Glomerular endothelial cell (primary cell): ENCODE measurements around the genes ZNF473, IZUMO2 and NAPSA.

- RAMPAGE, long total RNA, result no peak
Observed at GRCh38 chr19:49850392-49851374, 16.7 kb downstream of the PNKP start.

GRCh38 chr19:49852026-49852479 is 15.3 kb downstream of the PNKP start:
- RAMPAGE, long total RNA, result no peak

DNA sequence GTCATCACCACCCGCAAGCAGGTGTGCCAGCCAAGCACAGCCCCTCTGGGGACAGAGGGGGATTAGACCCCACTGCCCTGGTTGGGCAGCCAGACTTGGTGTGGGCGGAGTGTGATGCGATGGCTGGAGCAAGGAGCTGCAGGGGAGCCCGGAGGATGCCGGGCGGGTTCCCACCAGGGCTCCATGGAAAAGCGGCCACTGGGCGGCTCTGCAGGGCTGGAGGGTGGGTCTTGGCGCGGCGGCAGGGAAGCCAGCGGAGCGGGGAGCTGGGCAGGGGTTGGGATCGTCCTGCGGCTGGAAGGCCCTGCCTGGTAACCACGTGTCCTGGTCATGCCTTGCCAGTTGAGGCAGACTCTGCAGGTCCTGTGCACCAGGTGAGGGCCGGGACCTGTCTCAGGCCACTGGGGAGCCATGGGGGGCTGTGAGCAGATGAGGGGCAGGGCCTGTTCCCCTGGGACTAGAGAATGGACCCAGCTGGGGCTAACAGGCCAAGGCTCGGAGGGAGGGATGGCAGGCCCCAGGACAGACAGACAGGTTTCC is 10.2 kb downstream of the PNKP start:
- RAMPAGE, long total RNA, result no peak

DNA sequence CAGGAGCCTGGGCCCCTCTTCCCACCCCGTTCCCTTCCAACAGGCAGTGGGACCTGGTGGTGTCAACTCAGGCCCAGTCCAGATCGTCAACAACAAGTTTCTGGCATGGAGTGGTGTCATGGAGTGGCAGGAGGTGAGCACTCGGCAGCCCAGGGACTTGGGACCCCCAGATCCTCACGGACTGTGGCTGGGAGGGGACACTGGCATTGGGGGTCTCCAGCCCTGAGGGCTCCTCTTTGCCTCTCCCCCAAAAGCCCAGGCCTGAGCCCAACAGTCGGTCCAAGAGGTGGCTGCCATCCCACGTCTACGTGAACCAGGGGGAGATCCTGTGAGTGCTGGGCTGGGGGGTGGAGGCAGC is 9.7 kb downstream of the PNKP start:
- RAMPAGE, long total RNA, result no peak

DNA sequence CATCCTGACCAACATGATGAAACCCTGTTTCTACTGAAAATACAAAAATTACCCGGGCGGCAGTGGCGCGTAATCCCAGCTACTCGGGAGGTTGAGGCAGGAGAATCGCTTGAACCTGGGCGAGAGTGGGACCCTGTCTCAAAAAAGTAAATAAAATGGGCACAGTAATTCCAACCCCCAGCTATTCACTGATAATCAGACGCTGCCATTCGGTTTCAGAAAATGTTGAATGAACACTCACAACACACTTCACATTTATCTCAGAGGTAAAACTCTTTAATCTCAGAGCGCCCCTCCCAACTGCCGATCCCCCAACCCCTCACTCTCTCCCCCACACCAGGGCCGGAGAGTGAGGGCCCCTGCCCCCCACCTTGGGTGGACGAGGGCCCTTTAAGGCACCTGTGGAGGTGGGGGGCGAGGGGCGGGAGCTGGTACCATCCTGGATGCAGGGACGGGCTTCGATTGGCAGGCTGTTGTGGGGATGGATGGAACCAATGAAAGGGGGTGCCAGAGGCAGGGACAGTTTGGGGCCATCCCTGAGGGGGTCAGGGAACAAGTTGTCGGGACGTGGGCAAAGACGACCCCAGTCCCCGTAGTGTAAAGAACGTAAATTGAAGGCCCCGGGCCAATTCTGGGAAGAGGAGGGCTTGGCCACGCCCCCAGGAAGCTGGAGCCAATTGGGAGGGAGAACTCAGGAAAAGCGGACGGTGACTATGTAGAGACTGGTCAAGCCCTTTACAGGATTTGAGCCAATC is 1.6 kb upstream of the PNKP start:
- RAMPAGE, long total RNA, result no peak

DNA sequence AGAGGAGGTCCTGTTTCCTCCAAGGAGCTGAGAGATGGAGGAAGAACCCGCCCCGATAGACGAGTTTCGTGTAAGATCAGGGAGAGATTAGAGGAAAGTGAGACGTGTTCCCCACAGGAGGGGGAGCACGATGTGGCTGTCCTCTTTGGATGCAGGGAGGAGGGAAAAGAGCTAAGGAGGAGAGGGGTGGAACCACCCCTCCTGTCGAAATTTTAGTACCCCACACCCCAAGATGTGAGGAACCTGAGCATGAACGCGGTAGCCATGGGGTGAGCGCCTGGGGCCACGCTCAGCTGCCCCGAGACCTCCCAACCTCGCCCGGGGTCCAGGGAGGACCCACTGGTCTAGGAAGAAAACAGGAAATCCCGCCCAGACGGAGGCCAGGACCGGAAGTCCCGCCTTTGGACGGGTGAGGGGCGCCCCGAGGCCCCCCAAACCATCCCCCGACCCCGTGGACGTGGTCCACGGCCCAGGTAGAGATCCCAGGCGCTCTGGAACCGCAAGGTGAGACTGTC is 1.2 kb downstream of the AKT1S1 start:
- RAMPAGE, long total RNA, result no peak

DNA sequence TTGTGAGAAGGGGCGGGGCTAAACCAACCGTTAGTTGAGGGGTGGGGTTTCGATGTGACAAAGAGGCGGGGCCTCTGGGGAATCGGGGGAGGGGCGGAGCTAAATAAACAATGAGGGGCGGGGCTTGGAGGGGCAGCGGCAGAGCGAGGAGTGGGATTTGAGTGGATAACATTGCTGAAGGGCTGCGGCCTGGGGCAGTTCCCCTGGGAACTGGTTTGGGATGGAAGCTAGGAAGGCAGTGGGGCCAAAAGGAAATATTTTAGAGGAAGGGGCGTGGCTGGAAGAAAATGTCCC is 725 bp upstream of the NUP62 start:
- RAMPAGE, long total RNA, result no peak

DNA sequence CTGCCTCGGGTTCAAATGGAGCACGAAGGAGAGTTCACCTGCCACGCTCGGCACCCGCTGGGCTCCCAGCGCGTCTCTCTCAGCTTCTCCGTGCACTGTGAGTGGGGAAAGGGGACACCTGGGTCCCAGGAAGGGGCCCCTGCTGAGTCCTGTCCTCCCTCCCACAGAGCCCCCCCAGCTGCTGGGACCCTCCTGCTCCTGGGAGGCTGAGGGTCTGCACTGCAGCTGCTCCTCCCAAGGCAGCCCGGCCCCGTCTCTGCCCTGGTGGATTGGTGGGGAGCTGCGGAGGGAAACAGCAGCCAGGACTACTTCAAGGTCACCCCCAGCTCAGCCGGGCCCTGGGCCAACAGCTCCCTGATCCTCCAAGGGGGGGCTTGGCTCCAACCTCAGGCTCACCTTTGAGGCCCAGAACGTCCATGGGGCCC is 11.0 kb upstream of the SIGLEC11 start:
- RAMPAGE, long total RNA, result no peak

DNA sequence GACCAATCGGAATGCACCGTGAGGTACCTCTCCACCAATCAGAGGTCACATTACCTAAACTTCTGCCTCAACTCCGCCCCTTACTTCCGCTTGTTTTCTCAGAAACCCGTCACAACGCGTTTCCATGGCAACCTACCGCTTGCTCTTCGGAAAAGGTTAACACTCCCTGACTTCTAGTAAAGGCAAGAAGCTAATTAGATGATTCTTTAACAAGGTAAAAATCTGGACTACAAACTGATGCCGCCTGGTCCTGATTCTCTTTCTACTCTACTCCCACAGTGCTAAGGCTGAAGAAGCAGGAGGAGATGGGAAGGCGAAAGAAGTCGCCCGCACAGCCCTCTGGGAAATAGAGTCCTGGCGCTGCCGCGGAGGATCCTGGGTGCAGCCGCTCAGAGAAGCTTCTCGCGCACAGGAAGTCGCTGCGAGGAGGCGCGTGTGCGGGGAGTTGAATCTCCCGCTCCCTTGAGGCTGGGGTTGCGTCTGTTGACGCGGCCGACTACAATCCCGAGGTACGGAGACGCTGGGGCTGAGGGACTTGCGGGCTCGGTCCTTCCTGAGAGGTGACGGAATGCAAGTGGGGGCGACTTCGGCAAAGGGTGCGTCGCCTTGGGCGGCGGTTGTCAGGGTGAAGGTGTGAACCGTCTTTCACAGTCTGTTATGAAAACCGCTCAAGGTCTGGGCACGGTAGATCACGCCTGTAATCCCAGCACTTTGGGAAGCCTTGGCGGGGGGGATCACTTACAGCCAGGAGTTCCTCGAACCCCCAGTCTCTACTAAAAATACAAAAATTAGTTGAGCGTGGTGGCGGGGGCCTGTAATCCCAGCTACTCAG is at the start of gene ZNF473:
TSS of gene ZNF473 (plus strand) at position 392 of the 832 bp plus-strand sequence.
- RAMPAGE, long total RNA, result no peak

DNA sequence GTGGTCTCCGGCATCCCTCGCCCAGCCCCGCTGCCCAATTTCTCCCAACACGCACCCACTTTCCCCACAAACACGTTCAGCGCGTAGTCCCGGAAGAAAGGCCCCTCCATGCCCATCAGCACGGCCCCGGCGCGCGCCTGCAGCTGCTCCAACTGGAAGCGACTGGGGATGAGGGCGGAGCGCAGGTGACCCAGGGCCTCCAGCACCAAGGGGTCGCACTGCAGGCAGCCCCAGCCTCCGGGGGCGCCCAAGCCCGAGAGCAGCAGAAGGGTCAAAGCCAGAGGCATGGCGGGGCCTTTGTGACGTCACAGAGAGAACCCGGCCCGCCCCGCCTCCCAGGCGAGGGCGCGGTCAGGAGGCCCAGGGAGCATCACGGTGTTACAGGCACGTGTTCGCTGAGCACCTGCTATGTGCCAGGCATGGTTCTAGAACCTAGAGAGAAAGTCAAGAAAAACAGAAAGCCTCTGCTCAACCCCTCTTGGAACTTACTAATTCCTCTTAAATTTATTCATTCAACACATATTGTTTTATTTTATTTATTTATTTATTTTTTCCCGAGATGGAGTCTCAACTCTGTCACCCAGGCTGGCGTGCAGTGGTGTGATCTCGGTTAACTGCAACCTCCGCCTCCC is at the start of gene IZUMO2:
TSS of gene IZUMO2 (minus strand) at position 374 of the 632 bp plus-strand sequence.
- RAMPAGE, long total RNA, result no peak

DNA sequence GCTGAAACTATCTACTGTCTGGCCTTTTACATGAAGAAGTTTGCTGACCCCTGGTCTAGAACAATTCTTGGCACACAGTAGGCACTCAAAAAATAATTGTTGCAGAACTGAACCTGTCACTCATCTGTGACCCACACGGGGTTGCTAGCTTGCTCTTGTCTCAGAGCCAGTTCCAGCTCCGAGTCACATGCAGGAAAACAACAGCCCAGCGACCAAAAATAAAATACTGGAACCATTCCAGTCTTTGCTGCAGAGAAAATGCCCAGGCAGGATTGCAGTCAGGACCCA is 4.8 kb upstream of the MYH14 start:
- RAMPAGE, long total RNA, result no peak

DNA sequence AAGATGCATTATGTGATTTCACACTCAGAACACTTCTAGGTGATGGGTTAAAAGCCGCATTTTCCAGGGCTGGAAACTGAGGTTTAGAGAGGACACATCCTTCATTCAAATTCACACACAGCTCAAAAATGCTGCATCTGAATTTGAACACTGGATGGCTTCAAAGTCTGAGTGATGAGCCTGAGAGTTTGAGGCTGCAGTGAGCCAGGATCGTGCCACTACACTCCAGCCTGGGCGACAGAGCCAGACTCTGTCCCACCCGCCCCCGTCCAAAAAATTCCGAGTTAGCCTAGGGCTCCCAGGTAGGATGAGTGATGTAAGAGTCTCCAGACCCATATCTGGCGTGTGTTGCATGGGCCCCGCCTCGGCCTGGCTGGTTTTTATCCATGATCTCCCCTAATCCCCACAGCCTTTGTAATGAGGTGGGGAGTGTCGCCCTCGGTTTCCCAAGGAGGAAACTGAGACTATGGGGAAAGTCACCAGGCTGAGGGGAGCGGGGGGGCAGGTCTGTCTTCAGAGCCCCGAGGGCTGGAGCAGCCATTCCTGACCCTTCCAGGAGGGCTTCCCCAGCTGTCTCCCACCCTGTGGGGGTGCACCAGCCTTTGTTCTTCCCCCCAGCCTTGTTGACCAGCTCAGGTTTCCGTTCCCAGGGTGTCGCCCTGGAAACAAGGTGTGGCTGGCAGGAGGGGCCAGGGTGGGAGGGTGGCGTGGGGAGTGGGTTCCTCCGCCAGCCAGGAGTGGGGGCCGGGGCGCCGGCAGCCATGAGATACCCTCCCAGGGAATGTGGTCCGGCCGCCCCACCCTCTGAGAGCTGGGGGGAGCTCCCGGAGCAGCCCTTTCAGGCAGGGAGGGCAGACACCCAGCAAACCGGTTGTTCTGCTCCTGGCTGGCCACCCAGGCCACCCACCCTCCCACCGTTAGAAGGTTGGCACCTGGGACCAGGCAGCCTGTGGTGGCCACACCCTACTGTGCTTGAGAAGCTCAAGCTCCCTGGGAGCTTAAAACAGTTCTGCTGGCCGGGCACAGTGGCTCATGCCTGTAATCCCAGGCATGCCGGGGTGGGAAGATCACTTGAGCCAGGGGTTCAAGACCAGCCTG is 11.5 kb downstream of the MYH14 start:
- RAMPAGE, long total RNA, result no peak

DNA sequence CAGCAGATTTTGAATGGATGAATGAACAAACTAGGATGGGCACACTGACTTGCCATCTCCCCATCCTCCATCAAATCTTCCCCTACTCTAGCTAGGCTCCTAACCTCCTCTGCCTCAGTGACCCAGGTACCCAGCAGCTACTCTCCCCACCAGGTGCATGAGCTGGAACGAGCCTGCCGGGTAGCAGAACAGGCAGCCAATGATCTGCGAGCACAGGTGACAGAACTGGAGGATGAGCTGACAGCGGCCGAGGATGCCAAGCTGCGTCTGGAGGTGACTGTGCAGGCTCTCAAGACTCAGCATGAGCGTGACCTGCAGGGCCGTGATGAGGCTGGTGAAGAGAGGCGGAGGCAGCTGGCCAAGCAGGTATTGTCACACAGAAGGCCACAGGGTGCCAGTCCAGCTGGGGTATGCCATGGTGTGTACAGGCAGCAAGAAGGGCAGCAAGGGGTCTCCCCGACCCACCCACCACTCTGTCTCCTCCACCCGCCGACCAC is 39.8 kb downstream of the KCNC3 start:
- RAMPAGE, long total RNA, result no peak

GRCh38 chr19:50328285-50329212 is 628 bp downstream of the KCNC3 start:
- RAMPAGE, long total RNA, result no peak

GRCh38 chr19:50331274-50331624 is 2.1 kb upstream of the KCNC3 start:
- RAMPAGE, long total RNA, result no peak

- RAMPAGE, long total RNA, result no peak
Observed at GRCh38 chr19:50356868-50358248, 8.1 kb downstream of the NAPSA start.

DNA sequence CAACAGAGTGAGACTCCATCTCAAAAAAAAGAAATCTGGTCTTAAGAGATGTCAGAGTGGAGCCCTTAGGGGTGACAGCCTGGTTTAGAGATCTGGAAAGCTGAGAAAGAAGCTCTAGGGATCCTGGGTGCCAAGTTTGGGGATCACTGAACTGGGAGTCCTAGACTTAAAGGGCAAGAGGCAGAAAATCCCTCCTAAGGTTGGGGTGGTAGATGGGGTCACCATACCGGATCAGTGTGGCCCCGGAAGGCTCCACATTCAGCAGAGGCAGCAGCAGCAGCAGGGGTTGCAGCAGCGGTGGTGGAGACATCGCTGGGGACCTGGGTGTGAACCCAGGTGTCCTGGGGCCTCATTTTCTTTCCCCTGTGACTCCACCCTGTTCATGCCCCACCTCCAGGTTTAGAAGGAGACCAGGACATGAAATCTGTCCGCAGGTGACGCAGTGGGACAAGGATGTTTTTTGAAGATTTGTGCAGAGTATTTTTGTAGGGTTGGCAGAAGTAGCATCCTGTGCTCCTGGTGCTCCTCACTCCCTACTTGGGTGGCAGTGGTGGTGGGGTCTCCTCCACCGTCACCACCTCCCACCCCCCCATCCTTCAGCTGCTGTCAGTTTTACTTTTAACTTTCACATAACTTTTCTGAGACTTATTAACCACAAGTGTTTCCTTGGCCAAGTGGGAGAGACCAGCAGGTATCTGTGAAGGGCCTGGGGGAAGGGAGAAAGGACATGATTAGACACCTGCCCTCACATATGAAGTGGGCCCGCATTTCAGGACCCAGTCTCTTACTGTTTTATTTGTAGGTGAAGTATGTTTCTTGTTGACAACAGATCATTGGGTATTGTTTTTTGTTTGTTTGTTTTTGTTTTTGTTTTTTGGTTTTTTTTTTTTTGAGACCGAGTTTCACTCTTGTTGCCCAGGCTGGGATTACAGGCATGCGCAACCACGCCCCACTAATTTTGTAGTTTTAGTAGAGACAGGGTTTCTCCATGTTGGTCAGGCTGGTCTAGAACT is at the start of gene NAPSA:
TSS of gene NAPSA (minus strand) at position 328 of the 1,013 bp plus-strand sequence.
- RAMPAGE, long total RNA, result no peak

DNA sequence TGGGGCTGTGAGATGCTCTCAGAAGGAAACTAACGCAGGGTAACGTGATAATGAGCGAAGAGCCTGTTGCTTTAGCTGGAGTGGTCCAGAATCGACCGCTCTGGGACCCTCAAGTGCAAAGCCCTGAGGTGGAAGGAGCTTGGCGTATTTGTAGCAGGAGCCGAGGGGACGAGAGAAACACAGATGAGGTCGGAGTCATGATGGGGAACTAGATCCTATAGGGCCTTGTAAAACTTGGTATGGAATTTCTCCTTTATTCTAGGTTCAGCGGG is 615 bp downstream of the POLD1 start:
- RAMPAGE, long total RNA, result no peak

DNA sequence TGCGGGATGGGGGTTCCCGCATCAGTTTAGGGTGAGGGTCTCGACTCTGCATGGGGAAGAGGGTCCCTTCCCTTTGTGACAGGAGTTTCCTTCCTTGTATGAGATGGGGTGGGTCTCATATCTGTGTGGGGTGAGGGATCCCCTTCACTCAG is 288 bp downstream of the MYBPC2 start:
- RAMPAGE, long total RNA, result no peak

DNA sequence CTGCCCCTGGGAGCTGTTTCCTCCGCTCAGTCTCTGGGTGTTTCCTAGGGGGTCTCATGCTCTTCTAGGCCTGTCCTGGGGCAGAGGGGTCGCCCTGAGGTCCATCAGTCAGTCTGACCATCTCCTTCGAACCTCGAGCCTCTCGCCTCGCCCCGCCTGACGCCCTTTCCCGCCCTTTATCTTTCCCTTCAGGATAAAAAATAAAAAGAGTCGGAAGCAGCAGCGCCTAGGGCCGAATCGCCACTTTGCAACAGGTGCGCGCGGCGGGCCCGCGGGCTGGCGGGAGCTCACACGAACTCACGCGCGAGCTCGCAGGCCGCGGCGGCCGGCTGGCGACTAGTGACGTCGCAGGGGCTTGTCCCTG is 33.8 kb downstream of the SYT3 start:
- RAMPAGE, long total RNA, result no peak